Glomerular endothelial cell (primary cell): ENCODE results near the gene DIO2.

GRCh38 chr14:77717938-77718670 is 10.2 kb downstream of the SLIRP start:
- RAMPAGE, long total RNA = no peak

GRCh38 chr14:79759177-79759627 is 452.1 kb downstream of the DIO2 start:
- RAMPAGE, long total RNA = no peak

- RAMPAGE, long total RNA = no peak
Observed at GRCh38 chr14:80211143-80211891, at the start of gene DIO2. DIO2 (minus strand) TSS chr14:80211504.

DNA sequence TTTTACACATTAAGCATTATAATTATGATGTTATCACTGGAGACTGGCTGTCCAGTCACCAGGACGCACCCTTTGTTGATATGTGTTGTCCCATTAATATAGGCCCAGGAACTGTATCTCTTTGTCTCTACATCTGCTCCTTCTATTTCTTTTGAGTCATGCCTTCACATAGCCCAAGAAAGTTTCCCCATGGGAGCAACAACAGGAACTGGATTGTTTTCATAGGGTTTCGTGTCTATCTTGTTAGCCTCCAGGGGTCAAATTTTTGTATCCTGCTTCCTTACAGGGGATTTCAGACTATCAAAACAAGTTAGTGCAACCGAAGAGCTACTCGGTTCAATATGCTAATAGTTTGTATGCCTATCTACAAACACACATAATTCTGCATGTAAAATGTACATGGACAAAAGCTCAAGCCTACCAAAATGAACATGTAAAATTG is 99.7 kb upstream of the DIO2 start:
- RAMPAGE, long total RNA = no peak

GRCh38 chr14:80628921-80629289 is 312.6 kb downstream of the CEP128 start:
- RAMPAGE, long total RNA = no peak

DNA sequence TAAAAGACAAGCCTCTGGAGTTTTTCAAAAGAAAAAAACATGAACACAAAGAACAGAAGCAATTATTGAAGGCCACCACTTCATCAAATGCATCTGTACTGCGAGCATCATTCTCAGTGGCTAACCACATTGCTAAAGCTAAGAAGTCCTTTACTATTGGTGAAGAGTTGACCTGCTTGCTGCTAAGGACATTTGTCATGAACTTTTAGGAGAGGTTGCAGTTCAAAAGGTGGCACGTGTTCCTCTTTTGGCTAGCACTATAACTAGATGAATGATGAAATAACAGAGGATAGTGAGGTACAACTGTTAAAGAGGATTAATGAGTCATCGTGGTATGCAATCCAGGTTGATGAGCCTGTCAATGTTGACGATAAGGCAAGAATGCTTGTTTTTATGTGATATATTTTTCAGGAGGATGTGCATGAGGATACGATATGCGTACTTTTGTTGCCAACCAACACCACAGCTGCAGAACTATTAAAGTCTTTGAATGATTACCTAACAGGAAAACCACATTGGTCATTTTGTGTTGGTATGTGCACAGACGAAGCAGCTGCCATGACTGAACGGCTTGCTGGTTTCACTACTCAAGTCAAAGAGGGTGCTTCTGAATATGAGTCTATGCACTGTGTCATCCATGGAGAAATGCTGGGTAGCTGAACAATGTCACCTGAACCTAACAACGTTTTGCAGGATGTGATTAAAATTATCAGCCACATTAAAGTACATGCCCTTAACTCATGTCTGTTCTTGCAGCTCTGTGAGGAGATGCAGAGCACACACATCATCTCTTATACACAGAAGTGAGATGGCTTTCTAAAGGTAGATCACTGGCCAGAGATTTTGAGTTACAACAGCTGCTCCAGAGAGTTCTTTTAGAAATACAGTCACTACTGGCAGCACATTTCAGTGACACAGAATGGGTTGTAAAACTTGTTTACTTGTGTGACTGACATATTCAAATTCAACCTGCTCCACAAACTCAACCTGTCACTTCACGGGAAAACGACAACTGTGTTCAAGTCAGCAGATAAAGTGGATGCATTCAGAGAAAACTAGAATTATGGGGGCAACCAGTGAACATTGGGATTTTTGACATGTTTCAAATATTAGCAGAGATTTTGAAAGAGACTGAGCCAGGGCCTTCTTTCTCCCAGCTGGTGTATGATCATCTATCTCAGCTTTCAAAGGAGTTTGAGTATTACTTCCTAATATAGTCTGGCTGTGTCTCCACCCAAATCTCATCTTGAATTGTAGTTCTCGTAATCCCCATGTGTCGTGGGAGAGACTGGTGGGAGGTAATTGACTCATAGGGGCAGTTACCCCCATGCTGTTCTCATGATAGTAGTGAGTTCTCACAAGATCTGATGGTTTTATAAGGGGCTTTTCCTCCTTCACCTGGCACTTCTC is 10.3 kb downstream of the CEP128 start:
- RAMPAGE, long total RNA = no peak

- RAMPAGE, long total RNA = no peak
Observed at GRCh38 chr14:80956832-80957696, 1.6 kb downstream of the TSHR start.

- RAMPAGE, long total RNA = no peak
Observed at GRCh38 chr14:81464355-81465229, 64.5 kb upstream of the STON2 start.

DNA sequence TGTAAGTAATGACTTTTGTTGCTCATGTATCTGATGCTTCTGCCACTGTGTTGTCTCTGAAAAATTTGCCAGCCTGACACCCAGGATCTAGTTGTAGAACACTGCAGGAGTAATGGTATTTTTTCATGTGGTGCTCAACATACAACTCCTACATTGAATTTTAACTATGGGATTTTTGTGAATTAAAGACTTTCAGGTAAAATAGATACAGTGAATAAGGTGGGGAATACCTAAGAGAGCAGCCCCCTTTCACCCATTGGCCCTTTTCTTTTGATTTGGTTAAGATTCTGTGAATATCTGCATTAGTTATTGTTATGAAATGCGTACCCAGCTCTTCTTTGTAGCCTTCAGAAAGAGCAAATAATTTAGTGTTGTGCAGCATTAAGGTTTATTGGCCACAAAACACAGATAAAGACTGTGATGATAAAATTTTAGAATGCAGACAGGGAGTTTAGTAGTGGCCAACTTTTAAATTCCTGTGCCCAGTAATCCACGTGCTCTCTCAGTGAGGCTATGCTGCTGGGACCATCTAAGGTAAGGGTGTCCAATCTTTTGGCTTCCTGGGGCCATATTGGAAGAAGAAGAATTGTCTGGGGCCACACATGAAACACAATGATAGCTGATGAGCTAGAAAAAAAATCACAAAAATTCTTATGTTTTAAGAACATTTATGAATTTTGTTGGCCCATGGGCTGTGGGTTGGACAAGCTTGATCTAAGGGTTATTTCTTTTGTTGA is 23.1 kb downstream of the FLRT2 start:
- RAMPAGE, long total RNA = no peak

- RAMPAGE, long total RNA = no peak
Observed at GRCh38 chr14:87164159-87164736, 828.7 kb downstream of the GALC start.

GRCh38 chr14:88024394-88024864 is 19.5 kb downstream of the GPR65 start:
- RAMPAGE, long total RNA = no peak

- RAMPAGE, long total RNA = no peak
Observed at GRCh38 chr14:88270737-88271198, 52.3 kb downstream of the KCNK10 start.

GRCh38 chr14:88322319-88322813 is 703 bp downstream of the KCNK10 start:
- RAMPAGE, long total RNA = no peak

- RAMPAGE, long total RNA = no peak
Observed at GRCh38 chr14:88565304-88565872, 2.6 kb downstream of the ZC3H14 start.

DNA sequence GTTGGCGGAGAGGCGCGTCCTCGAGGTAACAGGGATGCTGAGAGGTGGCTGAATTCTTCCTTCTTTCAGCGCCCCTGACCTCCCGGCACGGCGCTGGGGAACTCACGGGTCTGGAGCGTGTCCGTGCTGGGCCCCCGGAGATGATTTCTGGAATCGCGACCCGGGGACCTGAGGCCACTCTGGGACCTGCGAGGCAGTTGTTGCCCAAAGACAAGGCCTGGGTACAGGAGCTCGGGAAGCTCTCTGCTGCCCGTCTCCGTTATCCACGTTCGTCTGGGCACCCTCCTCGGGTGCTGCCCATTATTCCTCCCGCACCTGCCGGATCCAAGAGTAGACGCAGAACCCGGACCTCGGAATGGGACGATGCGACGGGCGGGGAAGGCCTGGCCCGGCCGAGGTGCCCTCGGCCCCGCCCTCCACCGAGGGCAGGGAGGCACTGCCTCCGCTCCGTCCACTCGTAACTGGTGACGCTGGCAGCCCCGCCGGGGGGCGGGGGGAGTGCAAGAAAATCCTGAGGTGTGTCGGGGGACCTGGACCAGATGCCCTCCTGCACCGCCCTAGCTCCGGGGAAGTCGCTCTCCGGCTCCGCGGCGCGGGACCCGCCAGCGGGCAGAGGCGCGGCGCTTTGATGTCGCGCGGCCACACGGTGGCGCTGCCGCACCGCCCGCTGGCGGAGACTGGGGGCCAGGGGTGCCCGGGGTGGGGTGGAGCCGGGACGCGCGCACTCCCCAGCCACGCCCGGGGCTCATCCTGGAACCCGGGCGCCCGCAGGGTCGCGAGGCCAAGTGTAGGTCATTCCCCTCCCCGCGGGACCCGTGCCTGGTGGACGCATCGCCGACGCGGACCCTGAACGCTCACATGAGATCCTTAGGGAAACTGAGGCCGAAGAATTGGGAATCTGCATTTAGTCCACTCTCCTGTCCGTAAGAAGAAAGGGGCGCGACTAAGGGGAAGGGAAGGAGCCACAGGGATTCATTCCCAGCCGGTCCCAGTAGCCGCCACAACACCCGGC is 202.7 kb downstream of the TTC8 start:
- RAMPAGE, long total RNA = no peak

GRCh38 chr14:89040416-89041110 is 216.1 kb downstream of the TTC8 start:
- RAMPAGE, long total RNA = no peak

DNA sequence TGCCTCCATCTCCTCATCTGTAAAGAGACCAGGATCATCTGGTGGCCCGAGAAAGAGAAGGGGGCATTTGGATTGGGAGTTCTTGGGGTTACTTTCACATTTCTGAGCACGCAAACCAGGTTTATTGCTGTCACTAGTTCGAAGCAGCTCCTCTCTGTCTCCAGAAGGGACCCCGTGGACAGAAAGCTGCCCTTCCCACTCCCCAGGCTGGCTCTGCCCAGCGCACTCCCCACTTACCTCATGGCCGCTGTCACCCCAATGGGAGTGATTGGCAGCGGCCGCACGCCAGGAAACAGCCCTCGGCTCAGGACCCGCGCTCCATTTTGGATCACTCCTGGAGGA is 236.6 kb downstream of the FOXN3 start:
- RAMPAGE, long total RNA = no peak

DNA sequence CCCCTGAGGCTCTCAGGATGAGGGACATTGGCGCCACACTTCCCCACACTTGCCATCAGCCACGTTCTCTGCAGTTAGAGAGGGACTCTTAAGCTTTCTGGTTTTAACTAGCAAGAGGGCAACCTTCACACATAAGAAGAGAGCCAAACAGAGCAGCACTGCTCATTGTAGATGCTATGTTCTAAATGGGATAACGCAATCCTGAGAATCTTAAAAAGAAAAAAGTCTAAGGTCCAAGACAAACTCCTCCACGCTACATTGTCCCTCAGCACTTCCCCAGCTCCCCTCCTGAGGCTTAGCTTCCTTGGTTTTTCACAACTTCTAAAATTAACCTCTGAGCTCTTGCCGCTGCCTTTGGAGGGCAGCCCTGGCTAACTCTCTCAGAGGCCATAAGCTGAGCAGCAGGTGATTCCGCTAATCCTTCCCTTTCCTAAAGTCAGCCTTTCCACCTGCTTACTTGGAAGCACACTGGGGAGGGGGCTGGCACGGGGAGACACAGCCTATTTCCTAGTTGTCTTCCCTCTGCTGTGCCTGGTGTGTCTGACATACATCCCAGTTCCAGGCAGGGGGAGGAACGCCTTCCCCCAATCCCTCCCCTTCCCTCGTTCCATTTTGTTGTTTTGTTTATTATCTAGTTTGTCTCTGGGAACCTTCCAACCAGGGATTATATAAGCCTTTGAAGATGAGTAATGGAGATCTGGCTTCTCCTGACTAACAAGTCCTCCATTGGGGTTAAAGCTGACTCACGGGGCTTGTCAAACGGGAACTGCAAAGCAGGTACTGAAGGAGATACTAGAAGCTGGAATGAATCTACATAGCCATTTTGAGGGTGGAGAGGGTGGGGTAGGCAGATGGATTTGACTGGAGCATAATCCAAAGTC is 231.1 kb downstream of the FOXN3 start:
- RAMPAGE, long total RNA = no peak

DNA sequence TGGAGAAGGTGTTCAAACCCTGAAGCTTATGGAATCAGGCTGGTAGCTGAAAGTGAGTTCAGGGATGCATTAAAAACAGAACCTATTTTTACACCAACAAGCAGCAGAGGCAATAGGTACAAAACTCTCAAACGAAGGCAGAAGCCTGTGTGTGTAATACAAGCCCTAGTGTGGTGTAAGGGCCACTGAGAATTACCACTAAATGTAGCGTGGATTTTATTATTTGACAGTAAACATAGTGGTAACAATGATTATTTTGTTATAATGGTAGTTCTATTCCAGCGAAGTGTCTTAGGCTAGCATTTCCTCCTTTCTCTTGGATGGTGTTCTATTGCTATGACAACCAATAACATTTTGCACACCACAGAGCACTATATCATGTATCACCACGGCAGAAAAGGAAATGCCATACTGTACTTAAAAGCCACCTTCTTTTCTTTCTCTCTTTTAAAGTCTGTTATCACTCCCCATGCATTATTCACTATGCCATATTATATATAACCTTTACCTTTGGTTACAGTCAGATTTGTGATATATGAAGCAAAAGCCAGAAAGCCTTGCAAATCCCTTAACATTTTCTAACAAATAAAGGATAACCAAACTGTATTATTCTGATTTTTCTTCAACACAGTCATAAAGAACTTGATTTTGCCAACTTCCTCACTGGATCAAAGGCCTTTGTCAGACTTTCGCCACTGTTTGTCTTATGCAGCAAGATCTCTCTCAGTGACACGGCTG is 195.9 kb downstream of the FOXN3 start:
- RAMPAGE, long total RNA = no peak

- RAMPAGE, long total RNA = no peak
Observed at GRCh38 chr14:89249227-89249851, 167.7 kb downstream of the FOXN3 start.